Hair follicle dermal papilla cell (primary cell): Measurements from ENCODE around the genes RASL12 and MEGF11.

DNA sequence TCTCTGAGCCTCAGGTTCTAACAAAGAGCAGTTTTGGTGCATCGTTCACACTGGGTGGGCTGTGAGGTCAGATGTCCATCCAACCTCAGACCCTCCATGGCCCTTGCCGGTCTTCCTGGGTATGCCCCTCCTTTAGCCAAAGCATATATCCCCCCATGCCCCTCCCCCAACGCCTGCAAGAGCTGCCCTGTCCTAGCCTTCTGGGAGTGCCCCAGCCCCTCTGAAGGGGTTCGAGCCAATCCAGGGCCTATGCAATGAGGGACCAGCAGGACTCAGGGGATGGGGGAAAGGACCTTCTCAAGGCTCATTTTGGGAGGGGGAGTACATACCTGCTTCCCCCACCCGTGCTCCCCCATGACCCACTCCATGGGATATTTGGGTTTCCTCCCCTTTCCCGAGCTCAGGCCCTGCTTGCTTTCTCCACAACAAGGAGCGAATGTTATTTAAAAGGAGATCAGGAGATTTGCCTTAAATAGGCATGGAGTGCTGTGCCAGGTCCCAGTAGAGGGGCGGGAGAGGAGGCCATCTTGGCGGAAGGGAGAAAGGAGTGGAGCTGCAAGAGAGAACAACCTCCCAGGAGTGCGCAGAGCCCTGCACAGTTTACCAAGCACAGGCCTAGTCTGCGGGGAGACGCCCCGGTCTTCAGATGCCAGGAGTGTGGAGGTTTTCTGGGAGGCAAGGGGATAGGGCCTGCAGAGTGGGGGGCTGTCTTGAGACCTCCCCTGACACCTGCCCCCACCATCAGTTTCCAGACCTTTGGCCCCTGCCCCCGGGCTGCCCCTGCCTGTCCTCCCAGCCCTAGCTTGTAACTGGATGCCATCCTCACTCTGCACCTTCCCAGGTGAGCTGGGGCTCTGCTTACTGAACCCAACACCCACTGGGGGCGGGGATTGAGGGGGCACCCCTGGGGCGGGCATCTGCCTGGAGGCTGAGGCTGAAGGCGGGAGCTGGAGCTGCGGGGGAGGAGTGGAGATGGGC lies 18.1 kb downstream of the PIF1 start:
- CAGE, long polyA plus RNA = no peak

DNA sequence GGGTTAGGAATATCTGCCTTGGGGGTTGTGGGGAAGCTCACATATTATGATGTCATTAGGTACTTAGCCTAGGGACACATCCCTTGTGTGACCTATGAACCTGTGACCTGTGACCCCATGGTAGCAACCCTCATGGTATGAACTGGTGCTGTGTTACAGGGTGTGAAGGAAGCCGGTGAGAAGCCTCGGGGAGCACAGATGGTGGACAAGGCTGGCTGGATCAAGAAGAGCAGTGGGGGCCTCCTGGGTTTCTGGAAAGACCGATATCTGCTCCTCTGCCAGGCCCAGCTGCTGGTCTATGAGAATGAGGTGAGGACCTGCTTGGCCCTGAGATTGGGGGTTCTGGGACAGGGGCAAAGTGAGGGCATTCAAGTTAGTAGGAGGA lies 6.7 kb downstream of the PLEKHO2 start:
- CAGE, long polyA plus RNA = no peak

- CAGE, long polyA plus RNA = no peak
These were observed 4.3 kb downstream of the SPG21 start for GRCh38 chr15:64985330-64985960.

- CAGE, long polyA plus RNA = no peak
These were observed 4.2 kb downstream of the SLC51B start for GRCh38 chr15:65049135-65050083.

DNA sequence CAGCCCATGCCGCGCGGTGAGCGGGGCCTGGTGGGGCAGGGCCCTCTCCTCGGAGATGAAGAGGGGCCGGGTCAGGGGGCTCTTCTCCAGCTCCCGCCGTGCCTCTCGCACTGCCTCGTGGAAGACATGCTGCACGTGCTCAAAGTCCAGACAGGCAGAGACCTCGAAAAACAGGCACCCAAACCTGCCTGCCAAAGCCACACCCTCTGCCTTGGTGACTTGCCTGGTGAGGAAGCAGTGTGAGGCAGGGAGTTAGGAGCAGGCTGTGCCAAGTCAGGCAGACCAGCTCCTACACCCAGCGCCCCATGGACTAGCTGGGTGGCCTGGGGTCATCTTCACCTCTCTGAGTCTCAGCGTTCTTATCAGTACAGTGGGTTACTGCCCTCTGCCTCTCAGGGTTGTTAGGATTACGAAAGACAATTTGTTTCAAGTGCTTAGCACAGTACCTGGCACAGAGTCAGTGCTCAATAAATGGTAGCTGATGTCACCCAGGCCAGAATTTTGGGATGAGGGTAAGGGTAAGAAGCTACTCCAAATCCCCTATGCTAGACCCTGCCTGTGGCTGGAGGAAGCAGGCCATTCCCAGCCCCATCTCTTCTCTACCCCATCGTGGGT lies 10.0 kb downstream of the SLC51B start:
- CAGE, long polyA plus RNA = no peak

GRCh38 chr15:65059777-65060336 lies 7.9 kb downstream of the RASL12 start:
- CAGE, long polyA plus RNA = no peak

GRCh38 chr15:65067631-65068704 lies at the start of gene RASL12:
RASL12 (minus strand) TSS chr15:65067991.
- CAGE, long polyA plus RNA = no peak

DNA sequence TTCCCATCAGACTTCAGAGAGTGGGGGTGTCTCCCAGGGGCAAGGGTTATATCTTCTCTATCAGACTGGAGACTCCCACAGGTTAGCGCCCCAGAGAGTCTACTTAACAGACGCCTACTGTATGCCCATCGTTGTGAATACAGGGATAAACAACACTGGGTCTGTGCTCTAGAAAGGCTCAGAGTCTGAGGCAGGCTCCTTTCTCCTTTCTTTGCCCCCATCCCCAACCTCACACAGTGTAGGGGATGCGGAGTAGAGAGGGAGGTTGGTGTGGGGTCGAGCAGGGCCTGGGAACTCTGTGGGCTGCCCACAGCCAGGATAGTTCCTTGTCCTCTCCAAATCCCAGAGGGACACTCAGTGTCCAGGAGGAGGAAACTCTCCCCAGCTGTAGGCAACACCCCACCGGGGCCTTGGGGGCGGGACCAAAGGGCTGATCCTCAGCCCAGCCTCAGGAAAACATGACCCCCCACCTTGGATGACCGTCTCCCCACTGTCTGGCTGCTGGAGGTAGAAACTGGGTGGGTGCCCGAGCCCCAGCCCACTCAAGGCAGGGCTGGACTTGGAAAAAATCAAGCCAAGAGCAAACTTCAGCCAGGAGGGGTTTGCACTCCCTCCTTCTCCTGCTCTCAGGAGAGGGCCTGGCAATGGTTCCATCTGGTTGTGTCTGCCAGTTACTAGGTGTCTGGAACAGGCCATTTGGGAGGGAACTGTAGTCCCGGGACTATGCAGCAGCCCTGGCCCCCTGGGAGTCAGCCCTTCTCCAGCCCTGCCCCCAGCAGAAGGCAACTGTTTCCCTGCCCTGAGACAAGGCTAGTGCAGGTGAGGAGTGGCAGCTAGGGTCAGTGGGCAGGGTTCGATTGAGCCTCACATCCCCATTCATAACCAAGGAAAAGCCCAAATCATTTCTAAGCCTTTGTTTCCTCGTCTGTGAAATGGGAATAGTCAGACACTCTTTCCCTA lies 3.6 kb upstream of the RASL12 start:
- CAGE, long polyA plus RNA = no peak

DNA sequence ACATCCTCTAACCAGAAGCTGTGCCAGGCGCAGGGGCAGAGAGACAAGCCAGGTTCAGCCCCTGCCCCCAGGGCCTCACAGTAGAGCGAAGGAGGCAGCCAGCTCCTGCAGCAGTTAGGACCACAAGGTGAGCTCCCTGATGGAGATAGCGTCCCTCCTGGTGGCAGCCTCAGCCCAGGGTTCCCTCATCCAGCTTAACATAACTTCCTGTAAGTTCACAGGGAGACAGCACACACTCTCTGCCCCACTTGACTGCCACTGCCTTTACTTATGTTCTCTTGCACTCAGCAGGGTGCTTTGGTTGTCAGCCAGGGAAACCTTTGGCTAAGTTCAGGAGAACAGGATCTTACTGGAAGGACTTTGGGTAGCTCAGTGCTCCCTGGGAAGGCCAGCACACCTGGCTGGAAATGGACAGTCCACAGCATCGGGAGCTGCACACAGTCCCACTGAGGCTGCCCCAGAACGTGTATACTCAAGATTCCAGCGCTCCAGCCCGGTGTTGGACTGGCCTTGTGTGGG lies 10.9 kb downstream of the KBTBD13 start:
- CAGE, long polyA plus RNA = no peak

GRCh38 chr15:65128896-65129401 lies 4.7 kb downstream of the PDCD7 start:
- CAGE, long polyA plus RNA = no peak

GRCh38 chr15:65689774-65690331 lies 68.1 kb downstream of the SLC24A1 start:
- CAGE, long polyA plus RNA = no peak

GRCh38 chr15:65772865-65773198 lies 19.3 kb downstream of the DENND4A start:
- CAGE, long polyA plus RNA = no peak

GRCh38 chr15:65916549-65917106 lies 47.3 kb downstream of the RAB11A start:
- CAGE, long polyA plus RNA = no peak

DNA sequence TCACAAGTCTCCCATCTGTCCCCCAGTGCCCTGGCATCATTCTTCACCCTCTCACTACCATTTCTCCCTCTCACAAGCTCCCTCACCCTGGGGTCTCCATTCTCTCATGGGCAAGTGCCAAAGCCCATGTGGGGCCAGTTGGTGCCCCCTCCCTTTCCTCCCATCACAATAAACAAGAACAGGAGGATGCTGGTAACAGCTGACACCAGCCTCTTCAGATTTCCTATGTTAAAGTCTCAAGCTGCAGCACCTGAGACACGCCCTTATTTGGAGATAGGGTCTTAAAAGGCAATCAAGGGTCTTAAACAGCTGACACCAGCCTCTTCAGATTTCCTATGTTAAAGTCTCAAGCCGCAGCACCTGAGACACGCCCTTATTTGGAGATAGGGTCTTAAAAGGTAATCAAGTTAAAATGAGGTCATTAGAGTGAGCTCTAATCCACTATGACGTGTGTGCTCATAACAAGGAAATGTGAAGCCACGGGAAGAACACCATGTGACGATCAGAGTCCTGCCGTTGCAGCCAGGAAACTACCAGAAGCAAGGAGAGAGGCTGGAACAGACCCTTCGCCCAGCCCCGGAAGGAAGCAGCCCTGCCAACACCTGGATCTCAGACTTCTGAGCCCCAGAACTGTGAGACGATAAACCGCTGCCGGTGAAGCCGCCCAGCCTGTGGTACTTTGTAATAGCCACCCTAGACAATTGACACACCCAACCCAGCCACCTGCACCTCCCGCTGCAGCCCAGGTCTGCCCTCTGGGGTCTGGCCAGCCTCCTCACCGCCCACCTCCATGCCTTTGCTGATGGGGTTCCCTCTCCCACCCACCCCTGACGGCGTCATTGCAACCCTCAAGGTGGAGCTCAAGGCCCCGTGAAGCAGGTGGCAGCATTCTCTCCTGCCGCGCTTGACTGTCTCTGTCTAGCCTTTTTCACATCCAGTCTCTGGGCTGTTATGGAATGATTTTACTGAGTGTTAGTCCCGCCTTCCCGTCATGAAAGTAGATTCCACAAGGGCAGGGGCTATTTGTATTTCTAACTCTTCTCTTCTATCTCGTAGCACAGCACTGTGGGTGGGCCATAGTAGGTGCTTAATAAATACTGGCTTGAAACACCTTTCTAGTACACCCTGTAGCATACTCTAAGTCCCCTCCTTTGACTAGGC lies 137.9 kb downstream of the MEGF11 start:
- CAGE, long polyA plus RNA = no peak

DNA sequence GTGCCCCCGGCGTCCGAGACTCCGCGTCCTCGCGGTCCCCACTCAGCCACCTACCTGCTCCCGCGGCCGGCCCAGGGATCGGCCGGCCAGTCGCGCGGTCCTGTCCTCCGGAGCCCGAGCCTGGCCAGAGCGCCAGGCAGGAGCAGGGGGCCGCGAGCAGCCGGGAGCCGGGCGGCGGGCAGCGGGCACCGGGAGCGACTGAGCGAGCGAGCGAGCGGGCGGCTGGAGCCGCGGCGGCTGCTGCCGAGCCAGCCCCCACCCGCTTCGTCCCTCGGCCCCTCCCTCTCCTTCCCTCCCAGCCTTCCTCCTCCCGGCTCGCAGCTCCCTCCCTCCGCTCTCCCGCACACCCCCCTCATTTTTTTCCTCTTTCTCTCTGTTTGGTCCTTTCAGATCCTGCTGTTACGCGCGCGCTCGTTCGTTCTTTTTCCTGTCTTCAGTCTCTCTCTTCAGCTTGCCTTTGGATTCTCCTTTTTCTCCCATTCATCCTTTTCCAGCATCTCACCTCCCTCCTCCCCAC lies at the start of gene MEGF11:
TSS of gene MEGF11 (minus strand) at position 200 of the 517 bp plus-strand sequence.
- CAGE, long polyA plus RNA = no peak

DNA sequence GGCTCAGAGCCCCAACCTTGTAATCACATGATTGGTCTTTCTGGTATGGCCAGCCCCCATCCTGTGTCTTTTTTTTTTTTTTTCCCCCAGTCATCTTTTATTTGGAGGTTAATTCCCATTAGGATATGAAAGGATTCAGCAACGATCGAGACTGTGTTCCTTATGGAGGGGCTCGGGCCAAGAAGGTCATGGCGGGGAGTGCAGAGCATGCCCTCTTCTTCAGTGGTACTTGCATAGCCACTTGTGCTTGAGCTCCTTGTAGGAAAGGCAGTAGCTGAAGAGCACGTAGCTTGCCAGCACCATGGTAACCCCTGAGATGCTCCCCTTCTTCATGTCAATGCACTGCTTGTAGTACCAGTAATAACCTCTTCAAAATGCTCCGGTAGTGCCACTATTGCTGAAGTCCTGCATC lies 28.0 kb downstream of the MAP2K1 start:
- CAGE, long polyA plus RNA = no peak

- CAGE, long polyA plus RNA = no peak
These were observed 725 bp downstream of the ZWILCH start for GRCh38 chr15:66505903-66506198.

- CAGE, long polyA plus RNA = no peak
These were observed 56.0 kb upstream of the LCTL start for GRCh38 chr15:66621199-66622731.

DNA sequence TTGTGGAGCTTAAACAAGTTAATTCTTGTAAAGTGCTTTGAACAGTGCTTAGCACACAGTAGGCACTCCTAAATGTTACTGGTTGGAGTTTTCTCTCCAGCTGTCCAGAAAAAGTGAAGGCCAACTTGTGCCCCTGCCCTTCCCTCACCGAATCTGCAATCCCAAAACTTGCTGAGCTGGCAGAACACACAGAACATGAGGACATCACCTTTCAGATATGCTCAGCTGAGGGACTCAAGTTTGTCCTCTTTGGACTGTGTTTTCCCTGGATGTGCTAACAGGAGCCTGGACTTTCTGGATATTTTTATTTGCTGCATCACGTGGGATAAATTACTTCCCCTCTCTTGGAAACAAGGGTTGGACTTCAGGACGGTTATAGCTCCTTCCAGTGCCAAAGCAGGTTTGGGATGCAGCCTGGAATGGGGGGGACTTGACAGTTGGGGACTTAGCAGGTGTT lies 59.5 kb upstream of the SMAD6 start:
- CAGE, long polyA plus RNA = no peak

- CAGE, long polyA plus RNA = no peak
These were observed 51.6 kb upstream of the SMAD6 start for GRCh38 chr15:66650284-66650950.